Body of pancreas (tissue), 2 donors: Measurements from ENCODE around the gene IPCEF1.

GRCh38 chr6:150812030-150812301, 53.5 kb upstream of the MTHFD1L start:
- PRO-cap: no peak
- RAMPAGE, long total RNA, 2 experiments: no peak in any of the 2 experiments

GRCh38 chr6:150925853-150926651, 60.5 kb downstream of the MTHFD1L start:
- PRO-cap: no peak
- RAMPAGE, long total RNA, 2 experiments: no peak in any of the 2 experiments

DNA sequence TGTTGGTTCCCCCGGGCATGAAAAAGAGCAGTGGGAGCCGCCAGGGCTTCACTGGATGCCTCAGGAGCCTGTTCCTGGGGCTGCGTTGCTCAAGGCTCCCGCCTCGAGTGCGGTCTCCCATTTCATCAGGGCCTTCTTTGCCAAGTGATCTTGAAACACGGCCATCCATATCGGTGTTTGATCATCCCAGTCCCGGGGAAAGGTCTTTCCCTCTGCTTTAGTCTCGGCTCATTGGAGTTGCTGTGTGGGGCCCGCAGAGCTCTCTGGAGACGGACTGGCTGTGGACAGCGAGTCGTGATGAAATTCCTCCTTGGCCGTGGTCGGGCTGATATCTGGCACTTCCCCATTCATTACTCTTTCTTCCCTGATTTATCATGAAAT, 71.6 kb downstream of the MTHFD1L start:
- PRO-cap: no peak
- RAMPAGE, long total RNA, 2 experiments: no peak in any of the 2 experiments

GRCh38 chr6:150980992-150981631, 115.6 kb downstream of the MTHFD1L start:
- PRO-cap: no peak
- RAMPAGE, long total RNA, 2 experiments: no peak in any of the 2 experiments

DNA sequence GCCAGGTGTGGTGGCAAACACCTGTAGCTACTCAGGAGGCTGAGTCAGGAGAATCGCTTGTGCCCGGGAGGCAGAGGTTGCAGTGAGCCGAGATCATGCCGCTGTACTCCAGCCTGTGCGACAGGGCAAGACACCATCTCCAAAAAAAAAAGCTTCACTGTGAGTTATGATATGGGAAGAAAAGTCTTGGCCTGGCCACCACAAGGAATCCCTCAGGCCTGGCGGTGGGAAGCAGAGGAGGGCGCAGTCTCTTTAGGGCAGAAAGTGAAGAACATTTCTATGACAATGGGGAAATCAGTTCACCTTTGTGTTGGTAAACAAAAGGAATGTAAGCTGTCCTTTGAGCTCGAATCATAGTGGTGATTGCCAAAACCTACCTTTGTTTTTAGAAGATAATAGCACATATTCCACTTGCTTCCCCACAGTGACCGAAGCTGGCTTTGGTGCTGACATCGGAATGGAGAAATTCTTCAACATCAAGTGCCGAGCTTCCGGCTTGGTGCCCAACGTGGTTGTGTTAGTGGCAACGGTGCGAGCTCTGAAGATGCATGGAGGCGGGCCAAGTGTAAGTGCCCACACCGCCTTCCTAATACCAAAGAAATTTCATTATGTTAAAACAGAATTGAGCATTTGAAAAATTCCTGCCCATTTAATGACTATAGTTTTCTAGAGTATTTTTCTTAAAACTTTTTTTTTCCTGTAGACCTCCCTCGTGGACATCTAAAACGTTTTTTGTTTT, 144.1 kb downstream of the MTHFD1L start:
- PRO-cap: no peak
- RAMPAGE, long total RNA, 2 experiments: no peak in any of the 2 experiments

GRCh38 chr6:151036807-151037417, 171.4 kb downstream of the MTHFD1L start:
- PRO-cap: no peak
- RAMPAGE, long total RNA, 2 experiments: no peak in any of the 2 experiments

- PRO-cap: no peak
- RAMPAGE, long total RNA, 2 experiments: no peak in any of the 2 experiments
Observed at GRCh38 chr6:151119916-151120457, 119.8 kb upstream of the AKAP12 start.

DNA sequence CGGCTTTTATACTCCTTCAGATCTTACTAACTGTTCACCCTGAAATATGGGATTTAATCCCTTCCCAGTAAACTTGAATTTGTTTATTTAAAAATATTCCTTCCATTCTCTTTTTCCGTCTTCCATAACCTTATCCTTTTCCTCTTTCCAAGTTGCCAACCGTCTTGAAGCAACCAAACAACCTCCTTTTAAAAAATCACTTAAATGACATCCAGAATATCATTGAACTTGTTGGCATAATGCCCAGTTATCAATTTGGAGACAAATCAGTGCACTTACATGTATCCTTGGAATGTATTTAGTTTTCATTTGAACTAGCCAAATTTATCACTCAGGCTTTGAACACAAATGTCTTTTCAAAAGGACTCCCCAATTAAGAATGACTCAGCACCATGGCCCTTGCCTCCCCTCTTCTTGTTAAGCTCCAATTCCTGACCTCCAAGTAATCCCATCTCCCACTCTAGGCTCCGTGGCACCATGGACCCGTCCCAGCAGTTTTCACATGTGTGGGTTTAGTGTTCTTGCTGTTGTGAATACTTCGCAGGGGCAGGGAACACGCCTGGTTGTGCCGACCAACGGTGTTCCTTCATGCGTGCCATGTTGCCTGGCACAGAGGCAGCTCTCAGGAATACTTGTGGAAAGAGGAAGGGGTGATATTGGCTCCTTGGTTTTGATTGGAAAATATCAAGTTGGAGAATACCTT, 2.6 kb downstream of the AKAP12 start:
- PRO-cap: no peak
- RAMPAGE, long total RNA, 2 experiments: no peak in any of the 2 experiments

- PRO-cap: no peak
- RAMPAGE, long total RNA, 2 experiments: no peak in any of the 2 experiments
Observed at GRCh38 chr6:151348607-151349786, 42.4 kb downstream of the ZBTB2 start.

- PRO-cap: no peak
- RAMPAGE, long total RNA, 2 experiments: no peak in any of the 2 experiments
Observed at GRCh38 chr6:151873022-151873439, 65.5 kb downstream of the ESR1 start.

DNA sequence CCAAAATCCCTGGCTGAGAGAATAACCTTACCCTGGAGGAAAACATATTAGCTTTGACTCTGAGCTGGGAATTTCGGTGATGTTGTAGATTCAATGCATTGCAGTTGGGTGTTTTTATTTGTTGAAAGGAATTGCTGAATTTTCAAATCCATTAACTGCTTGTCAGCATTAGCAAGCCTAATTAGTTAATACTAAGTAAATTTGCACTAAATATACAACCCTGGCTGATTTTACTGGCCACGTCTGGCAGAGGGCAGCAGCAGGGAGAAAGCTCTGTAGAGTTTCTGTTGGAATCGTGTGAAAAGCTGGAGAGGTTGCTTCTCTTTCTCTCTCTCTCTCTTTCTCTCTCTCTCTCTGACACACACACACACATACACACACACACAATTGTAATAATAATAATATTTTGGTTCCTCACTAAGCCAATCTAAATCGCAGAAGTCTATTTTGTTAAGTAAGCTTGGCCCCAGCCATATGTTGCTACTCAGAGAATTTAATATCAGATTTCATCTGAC, 289.4 kb downstream of the ESR1 start:
- PRO-cap: no peak
- RAMPAGE, long total RNA, 2 experiments: no peak in any of the 2 experiments

DNA sequence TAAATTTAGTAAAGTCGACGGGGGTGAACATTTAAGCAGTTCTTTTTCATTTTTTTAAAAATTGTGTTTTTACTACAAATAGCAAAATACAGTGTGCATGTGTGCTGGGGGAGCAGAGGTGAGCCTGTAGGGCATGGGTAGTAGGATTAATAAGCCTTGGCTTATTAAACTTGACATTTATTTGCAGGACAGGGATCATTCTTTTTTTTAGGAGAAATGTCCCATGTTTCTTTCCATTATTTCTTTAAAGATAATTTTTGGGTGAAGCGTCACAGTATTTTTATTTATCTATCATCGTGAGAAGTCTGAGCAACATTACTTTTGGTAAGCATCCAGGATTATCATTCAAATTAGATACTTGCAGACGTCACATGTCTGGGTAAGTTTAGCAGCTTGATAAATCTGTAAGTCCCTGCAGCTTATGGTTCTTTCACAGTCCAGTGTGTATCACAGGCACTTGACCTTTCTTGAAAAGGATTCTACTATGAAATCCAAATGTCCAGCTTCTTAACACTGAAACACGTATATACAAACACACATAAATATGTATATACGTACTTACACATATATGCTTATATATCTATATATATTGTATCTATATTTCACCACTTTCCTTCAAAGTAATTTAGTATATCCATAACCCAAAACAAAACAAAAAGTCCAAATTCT, 359.4 kb downstream of the ESR1 start:
- PRO-cap: no peak
- RAMPAGE, long total RNA, 2 experiments: no peak in any of the 2 experiments

DNA sequence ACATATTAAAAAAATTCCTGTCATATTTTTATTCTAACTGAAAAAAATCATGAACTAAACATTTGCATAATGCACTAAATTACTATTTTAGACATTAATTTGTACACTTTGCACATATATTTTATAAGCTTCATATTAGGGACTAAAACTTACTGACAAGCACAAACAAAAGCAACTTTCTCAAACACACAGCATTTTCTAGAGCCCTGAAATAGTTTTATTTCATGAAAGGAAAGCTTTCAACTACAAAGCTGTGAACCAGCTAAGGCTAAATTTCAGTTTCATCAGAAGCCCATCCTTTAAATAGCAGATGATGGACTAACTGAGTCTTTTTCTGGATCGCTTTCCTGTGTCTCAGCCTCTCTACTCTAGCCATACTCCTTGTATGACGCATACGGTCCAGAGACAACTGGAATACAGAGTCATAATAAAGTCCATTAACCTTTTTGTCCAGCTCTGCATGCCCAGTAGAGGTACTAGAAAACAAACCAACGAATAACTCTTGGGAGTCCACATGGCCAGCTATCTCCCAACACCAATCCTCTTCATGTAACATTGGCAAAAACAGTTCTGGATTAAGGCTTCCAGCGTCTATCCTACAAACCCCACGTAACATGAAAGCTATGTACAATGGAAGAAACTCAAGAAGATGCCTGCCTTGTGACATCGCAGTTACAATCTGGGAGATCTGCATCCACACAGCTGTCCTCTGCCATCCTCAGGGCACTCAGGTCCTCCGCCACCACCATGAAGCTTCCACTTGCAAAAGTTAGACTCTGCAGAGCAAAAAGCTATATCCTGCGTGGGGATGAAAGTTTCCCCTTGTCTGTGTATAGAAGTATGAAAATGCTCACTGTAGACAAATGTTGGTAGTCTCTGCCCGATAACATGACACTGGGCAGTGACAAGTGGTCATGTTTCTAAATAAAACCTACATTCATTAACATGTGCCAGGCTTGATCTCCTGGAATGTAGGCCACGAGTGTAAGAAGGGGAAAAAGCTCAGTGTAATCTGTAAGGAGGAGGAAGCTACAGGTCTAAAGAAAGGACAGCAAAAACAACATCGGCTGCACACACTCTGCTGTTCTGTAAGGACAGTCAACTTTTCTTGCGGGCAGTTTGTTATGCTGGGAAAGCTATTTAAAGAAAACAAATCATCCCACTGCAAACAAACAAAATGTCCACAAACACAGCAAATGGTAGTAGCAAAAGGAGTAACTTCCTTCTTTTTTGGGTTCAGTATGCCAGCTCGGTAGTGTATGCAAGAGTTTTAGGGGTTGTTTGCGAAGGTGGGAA, 360.4 kb downstream of the ESR1 start:
- PRO-cap: no peak
- RAMPAGE, long total RNA, 2 experiments: no peak in any of the 2 experiments

DNA sequence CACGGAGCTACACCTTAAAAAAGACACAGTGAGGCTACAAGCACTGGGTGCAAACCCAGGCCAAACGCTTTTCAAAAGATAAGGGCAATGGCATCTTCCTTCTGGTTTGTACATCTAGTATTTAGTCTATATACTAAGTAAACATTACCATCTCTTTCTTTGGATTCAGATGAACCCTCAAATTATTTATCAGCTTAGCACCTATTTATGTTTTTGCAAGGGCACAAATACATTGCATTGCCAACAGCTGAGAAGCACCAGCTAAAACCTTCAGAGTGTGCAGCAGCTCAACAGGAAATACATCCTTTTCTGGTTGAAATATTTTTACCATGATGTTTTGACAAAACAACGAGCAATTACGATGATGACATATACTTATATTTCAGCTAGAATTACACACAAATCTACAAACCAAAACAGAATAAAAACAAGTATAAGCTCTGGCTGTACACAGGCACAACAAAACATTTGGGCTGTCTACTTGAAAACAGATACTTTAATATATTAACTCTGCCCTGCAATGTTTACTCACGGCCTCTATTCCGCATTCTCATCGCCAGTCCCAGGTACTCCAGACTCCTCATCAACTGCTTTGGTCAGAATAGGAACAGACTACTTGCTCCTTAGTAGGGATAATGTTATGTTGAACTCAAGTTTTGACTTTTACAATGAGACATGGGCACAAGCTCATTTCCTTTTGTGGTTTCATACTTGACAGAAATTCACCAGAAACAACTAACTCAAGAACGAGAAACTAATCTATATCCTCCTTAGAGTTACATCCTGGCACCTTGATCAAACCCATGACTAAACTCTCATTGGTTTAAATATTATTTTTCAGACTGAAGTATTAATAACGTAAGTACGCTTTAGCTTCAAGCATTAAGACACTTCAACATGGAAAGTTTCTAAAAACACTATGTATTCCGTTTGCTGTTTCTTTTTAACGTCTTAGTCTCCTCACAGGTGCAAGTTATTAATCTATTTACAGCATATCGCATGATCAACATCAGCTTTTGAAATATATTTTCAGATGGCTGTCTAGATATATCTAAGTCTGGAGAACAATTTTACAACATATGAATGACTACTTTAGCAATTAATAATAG, 377.6 kb downstream of the ESR1 start:
- PRO-cap: no peak
- RAMPAGE, long total RNA, 2 experiments: no peak in any of the 2 experiments

- PRO-cap: no peak
- RAMPAGE, long total RNA, 2 experiments: start-site peak on the minus strand in 1 of 2 experiments, at chr6:152353275-152353747 at its widest, 41 reads per replicate
Observed at GRCh38 chr6:152353240-152353964, 283.8 kb downstream of the SYNE1 start.

DNA sequence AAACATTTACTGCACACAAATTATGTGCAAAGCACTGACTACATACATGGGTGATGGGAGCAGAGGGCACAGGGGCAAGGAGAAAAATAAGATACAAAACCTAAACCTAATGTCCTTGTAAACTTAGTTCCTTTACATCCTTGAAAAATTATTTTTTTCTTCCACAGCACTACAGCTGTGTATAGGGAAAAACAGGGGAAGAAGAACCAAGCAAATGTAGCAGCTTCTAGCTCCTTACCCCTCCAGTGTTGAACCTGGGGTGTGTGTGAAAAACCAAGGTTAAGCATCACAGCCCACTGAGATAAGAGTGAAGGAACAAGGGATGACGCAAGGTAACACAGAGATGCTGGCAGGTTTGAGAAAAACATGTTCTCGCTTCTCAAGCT, 71.2 kb downstream of the SYNE1 start:
- PRO-cap: no peak
- RAMPAGE, long total RNA, 2 experiments: no peak in any of the 2 experiments

GRCh38 chr6:152701772-152702399, 4.2 kb downstream of the MYCT1 start:
- PRO-cap: no peak
- RAMPAGE, long total RNA, 2 experiments: no peak in any of the 2 experiments

DNA sequence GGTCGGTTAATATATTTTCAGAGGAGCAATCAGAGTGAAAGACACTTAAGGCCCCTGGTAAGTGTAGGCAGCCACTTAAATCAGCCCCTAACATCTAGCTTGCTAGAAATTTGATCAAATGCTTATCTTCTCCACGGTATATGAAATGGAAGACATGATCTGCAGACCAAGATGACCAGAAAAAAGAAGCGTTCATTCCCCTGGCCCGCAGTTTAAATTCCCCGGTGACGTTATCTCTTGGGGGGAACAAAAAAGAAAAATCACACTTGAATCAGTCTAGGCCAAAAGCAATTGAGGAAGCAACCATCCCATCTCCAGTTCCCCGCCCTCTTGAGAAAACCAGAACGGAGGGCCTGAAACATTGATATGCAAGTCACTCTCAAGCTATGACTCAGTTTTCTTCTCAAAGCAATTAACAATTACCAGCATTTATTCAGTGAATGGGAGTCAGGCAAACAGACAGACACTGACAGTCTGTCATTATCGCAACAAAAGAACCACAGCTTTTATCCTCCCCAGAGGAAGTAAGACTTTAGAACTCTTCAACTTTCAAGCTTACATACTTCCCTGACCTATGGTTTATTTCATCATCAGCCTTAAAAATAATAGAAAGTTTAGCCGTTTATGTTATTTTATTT, 100.8 kb downstream of the OPRM1 start:
- PRO-cap: no peak
- RAMPAGE, long total RNA, 2 experiments: no peak in any of the 2 experiments

DNA sequence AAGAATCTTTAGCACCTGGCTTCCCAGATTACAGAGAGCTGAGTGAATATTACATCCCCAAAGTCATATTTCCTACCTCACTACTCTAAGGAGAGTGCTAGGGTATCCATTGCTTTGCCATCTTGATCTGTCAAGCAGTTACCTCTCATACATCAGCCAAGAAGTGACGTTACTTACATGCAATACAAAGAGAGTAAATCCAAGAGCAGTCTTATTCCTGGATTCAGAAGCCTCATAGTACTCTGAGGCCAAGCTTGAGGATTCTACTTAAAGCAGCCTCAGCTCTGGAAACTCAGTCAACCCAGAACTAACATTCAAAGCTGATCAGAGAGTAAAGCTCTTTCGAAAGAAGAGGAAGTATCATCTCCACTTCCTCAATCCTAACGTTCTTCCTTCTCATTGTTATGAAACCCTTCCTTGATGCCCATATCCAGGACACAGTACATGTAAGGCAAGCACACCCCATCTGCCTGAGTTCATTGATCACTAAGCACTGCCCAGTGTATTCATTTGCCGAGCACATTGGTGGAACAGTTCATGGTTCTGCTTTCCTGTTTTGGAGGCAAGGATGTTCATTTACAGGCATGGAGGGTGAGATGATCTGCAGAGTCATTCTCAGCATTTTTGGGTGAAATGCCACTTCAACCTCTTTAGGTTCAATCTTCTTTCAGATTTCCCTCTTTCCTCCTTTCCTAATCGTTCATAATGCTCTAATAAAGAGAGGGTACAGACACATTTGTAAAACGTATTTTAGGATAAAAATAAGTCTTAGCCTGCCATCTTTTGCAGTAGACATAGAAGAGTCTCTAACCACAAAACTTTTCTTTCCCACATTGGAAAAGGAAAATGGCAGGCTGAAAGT, at the start of gene IPCEF1:
TSS of gene IPCEF1 (minus strand) at position 309 of the 862 bp plus-strand sequence.
- PRO-cap: no peak
- RAMPAGE, long total RNA, 2 experiments: no peak in any of the 2 experiments

GRCh38 chr6:154441848-154442422, 68.5 kb downstream of the CNKSR3 start:
- PRO-cap: no peak
- RAMPAGE, long total RNA, 2 experiments: no peak in any of the 2 experiments